WTC11 (cell line): Measurements from ENCODE around the gene TRIB2.

- PRO-cap = no peak
Observed at GRCh38 chr2:11439961-11440640, 25.9 kb downstream of the E2F6 start.

GRCh38 chr2:11481945-11482512, 16.1 kb upstream of the E2F6 start:
- PRO-cap = unidirectional peak, plus-strand start at chr2:11482311

GRCh38 chr2:11505835-11506108, 28.1 kb upstream of the GREB1 start:
- PRO-cap = no peak

DNA sequence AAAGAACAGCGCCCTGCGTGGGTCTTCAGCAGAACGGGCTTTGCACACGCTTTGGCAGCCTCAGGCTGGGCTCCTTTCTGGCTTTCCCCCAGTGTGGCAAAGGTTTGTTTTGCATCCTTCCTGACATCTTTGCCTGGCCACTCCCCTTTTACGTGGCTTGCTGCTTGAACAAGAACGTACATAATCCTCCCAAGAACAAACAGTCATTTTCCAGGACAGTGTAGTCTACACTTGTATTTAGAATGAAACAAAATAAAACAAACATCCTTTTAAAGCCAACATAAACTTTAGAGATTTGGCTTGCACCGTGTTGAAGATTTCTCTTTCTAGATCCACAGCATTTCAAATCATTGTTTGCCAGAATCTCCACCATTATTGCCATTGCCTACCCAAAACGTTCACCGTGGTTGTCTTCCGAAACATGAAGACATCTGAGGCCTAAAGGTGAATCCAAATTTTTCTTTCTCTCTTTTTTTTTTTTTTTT, 25.4 kb upstream of the GREB1 start:
- PRO-cap = no peak

GRCh38 chr2:11539194-11540338, 5.7 kb downstream of the GREB1 start:
- PRO-cap = no peak

DNA sequence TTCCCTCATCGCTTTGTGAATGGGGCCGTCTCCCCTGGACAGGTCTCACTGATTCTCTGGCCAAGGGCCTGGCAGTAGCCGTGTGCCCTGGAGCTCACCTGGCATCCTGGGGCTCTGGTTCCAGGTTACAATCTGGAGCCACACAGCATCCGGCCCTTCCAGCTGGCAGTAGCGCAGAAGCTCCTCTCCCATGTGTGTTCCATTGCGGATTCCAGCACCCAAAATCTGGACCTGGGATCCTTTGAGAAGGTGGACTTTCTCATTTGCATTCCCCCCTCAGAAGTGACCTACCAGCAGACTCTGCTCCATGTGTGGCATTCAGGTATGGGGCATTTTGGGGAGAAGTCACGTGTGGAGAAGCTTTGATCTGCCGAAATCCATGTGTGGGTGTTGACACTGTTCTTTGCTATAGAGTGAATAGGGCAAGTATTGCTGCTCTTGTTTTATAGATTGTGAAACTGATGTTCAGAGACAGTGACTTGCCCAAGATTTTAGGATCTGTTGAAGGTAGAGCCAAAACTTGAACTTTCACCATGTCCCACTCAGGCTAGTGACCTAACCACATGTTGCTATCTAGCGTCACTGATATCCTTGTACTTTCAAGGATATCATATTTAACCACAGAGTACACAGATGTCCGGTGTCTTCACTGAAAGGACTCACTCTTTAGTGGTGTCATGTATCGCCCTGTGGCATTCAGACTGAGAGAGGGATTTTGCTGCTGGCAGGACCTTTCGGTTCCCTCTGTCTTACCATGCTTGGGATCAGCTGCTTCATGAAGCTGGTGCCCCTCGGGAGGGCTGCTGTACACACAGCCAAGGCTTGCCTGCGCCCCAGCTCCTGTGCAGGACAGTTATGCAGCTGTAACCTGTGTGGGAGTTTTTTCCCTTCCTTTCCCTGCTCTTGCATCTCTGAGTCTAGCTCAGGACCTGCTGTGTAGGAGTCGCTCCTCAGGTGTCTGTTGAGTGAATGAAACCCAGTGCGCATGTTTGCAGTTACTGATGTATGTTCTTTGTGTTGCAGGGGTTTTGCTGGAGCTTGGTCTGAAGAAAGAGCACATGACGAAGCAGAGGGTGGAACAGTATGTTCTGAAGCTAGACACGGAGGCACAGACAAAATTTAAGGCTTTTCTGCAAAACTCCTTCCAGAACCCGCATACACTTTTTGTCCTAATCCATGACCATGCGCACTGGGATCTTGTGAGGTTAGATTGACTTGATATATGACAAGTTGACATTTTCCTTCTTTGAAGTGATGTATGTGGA, 64.2 kb downstream of the GREB1 start:
- PRO-cap = no peak

DNA sequence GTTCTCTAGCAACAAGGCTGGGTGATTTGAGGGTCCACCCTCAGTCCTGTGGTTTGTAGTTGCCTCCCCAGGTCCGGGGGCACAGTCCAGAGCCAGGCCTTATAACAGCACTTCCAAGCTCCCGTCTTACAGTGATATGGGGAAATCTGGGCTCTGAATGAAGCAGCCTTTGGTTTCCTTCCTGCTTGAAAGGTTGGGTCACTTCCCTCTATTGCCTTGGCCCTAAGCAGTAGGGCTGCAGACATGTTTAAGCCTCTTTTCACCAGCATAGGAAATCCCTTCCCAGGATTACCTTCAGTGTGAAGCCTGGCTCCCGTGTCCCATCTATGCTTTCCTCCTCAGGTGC, 21.1 kb upstream of the NTSR2 start:
- PRO-cap = no peak

- PRO-cap = no peak
Observed at GRCh38 chr2:11719598-11719943, 26.9 kb upstream of the LPIN1 start.

DNA sequence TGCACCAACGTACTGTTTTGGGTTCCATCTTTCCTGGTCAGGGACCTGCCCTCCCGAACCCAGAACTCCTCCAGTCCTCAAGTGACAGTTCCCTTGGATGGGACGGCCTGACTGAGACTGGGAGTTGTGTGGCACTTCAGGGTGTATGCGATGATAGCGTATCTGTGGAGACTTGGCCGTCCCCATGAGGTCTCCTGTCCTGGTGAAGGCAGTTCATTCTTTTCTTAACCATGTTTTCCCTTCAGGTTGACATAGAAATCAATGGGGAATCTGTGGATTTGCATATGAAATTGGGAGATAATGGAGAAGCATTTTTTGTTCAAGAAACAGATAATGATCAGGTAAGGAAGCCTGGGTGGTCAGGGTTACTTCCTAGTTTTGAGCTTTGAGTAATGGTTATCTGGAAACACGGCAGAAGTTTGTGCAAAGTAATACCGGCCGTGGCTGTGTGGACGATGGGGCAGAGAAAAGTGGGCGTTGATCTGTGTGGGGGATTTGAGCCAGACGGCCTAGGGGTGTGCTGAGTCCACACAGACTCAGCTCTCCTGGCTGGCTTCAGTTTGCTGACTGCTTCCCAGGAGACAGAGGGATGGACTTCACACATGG, 21.2 kb downstream of the LPIN1 start:
- PRO-cap = no peak

GRCh38 chr2:12716839-12717321, at the start of gene TRIB2:
TSS of gene TRIB2 (plus strand) at chr2:12716936.
- PRO-cap = bidirectional peak, plus-strand start at chr2:12716942, minus-strand start at chr2:12716755; bidirectional peak, plus-strand start at chr2:12717262, minus-strand start at chr2:12717016

DNA sequence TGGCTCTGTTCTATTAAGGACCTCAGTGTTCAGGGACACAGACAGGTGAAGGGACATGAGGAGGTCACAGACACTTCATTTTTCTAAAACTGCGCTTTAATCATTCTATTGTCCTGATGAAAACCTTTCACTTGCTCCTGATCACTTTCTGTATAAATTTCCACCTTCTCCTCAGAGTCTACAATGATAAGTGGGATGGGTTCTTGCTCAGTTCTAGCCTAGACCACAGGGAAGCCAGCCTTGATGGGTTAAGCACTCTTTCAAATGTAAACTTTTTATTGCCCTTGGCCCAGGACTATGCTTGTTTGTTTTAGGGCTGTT, 59.5 kb downstream of the TRIB2 start:
- PRO-cap = no peak

GRCh38 chr2:12818822-12819677, 102.3 kb downstream of the TRIB2 start:
- PRO-cap = no peak

- PRO-cap = no peak
Observed at GRCh38 chr2:14134617-14135495, 497.7 kb upstream of the LRATD1 start.

DNA sequence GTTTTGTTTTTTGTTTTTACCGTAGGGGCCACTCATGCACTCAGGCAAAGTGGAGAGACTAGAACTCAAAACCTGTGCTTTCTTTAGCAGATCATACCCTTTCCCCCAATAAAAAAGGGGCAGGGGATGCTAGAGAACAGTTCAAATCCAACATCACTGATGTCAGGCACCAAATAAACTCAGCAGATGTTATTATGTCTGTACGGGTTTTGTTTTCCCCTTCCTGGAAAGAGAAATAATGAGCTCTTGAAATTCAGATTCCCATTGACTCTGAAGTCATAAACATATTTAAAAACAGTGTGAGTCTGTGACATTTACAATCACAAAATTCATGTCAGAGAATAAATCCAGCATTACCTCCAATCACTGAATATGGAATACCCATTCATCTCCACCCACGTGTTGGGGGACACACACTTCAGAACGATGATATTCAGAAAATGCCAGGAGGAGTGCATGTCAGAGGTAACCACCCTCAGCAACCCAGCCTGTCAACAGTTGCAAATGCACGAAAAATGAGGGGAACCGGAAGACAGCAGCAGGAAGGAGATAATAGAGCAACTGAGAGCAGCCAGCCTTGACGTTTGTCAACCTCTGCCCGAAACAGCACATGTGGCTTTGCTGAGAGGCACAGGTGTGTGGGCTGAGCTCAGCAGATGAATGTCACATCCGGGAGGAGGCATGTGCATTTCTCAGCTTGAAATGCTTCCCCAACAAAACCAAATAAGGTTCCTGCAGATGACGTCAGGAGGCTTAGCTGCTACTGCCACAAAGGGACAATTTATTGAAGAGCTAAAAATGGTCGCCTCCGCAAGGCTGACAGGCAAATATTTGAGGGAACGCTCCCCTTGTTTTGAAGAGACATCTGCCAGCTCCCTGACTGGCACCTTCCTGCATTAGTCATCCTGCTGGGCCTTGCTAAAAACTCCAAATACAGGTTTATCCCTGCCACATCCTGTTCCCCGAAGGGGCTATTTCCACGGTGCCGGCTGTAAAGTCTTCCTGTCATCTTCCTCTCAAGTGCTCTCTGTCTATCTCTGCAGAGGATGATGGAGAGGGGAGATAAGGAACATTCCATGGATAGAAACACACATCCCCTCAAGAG, 419.1 kb downstream of the NBAS start:
- PRO-cap = no peak

DNA sequence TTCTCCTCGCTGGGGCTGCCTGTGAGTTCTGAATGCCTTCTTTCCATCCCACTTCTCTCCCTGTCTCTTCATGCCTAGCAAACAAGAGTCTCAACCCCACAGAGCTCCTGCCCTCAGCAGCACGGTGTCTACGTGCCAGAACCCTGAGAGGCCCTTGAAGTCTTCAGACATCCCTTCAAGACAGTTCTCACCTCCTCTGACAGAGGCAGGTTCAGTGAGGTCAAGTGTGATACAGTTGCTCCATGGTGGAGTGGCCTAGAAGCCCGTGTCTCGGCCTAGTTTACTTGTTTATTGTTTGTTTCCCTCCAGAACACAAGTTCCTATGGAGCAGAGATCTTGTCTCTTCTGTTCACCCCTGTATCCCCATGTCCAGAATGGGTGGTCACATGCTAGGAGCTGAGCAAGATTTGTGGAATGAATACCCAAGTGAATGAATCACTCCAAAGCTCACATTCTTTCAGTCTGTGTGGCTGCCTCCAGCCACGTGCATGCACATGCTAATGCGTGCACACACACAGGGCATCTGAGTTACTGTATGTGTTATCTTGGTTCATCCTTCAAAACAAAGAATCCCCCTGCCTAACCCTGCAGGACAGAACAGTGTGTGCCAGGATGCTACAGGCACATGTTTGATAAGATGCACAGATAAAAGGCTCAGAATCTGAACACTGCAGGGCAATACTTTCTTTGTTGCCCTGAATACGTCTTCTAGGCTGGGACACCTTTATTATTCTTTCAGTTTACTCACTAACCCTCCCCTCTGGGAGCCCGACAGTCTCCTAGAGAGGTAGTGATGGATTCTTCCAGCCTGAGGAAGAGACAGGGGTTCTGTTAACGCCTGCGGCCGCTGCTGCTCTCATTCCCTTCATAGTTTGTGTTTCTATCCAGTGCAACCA, 391.5 kb downstream of the NBAS start:
- PRO-cap = no peak

DNA sequence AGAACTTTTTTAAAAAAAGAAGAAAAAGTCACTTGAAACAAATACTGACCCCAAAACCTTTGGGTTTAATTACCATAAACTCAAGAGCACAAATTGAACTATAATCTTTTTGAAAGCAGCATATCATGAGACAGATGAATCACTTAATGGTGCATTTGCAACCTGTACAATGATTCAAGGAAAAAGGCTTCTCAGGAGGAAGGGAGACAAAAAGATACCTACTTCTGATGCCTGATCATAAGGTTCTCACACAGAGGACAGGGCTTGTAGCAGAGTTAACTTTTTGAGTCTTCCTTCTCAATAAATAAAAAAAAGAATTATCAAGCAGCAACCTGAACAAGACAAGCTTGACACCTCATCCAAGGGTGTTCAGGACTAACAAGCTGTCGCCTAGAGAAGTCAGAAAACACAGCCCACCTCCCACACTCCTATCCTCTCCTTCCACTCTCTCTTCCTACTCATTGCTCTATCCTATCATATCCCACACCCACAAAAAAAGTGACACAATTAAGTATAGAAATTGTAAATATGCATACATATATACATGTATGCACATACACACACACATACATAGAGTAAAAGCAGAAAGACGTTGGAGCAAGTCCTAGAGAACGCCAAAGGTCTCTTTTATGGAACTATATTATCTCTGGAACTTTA, 5.5 kb downstream of the NBAS start:
- PRO-cap = no peak

DNA sequence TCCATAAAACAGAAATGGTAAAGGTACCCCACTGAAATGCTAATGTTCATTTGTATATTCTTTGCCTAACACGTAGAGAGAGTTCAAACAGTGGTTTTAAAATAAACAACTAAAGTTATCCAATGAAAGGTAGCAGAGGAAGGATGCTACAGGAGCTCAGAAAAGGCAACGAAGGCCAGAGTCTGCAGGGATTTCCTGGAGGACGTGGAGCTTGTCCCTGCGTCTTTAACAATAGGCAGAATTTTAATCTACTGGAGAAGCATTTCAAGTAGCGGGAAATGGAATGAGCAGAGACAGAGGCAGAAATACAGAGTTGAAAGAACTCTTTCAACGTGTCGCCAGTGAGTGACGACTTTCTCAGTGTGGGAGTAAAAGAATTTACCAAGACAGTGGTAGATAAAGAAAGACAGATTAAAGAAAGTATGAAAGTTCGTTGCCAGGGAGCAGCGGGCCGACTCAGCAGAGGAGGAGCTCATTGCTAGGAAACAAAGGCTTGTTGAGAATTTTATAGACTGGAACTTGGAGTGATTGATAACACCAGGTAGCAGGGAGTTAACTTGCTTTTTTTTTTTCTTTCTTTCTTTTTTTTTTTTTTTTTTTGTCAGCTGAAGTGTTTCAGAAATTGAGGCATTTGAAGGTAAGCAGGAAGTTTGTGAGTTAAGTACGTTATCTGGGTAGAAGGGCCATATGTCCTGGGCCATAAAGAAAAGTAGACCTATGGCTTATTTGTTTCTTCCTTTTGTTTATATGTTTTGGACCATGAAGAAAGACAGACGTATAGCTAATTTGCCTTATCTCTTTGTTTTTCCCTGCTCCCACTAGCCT, 625 bp upstream of the NBAS start:
- PRO-cap = no peak

- PRO-cap = no peak
Observed at GRCh38 chr2:16550694-16551453, 114.8 kb downstream of the CYRIA start.

DNA sequence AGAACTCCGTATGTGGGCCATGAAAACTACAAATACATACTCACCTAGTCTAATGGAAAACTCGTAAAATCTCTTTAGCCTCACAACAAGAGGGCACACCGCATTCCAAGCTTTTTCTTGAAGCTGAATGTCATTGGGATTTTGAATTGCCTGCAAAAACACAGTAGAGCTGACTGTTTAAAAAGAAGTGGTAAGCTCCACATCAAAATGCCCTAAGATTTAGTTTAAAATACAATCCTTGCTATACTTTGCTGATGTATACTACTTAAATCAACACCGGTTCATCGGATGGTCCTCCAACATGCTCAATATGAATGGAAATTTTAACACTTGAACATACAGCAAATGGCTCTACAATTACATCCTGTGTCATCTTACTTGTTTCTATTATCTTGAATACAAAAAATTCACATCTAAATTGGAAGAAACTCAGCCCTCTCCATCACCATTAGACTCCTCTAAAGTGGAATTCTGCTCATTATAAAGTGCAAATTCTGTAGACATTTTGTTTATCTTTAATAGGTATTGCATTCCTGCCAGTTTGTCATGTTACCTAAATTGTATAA, 101.6 kb downstream of the CYRIA start:
- PRO-cap = no peak

DNA sequence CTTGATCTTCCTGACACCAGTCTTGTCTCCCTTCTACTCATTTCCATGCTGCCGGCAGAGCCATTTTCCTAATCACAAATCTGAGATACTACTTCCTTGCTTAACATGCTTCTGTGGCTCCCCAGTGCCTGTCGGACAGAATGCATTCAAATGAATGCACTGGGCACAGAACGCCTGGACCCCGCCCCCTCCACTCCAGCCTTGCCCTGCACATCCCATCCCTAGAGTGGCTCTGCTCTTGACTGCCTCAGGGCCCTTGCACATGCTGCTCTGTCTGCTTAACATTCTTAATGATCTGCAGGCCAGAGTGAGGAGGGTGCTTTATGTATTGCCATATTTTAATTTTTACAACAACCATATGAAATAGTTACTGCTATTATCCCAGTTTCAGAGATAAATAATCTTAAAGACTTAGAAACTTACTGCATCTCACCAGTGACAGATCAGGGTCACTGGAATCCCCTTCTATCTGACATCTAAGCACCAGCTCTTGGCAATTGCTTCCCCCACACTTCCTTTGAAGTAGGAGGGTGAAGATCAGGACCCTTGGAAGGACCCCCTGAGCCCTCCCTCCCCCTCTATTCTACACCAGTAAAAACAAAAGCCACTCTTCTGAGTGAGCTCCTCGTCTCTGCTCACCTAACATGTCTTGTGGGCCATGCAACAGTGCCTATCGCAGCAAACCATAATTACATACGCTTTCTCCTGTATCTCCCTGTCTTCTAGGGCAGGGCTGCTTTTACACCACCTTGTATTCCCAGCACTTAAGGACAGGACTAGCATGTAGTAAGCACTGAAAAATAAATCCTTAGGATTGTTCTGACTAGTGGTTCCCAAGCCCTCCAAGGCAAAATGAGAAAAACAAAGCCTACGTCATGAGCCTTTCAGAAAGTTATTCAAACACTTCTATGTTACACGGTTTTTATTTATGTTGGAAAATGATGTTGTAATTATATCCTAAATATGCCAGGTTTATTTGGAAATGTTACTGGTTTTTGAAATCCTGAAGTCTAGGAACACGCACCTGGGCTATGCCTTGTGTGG, 62.3 kb downstream of the CYRIA start:
- PRO-cap = no peak